Cerebellum (tissue), 5 donors: ENCODE measurements around a stretch of chr15.

- PRO-cap, 3 experiments, result no peak in any of the 3 experiments
- RAMPAGE, long total RNA, result no peak
These were observed 59.6 kb downstream of the RORA start for GRCh38 chr15:61169234-61170094.

DNA sequence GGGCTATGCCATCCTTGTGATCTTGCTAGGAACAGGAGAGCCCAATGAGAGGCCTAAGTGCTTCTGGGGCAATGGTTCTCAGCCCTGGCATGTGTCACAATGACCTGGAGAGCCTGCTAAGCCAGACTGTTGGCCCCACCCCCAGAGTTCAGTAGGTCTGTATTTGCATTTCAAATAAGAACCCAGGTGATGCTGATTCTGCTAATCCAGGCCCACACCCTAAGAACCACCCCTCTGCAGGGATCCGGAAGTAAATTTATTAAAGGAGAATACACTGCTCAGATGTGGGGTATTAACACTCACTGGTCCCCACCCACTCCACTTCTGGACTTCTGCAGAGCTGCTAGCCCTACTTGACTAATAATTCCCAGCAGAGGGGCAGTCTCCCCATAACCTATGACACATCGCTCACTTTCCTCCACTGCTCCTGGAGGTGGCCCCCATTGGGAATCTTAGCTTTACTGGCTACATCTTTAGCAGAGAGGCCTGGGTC lies 57.8 kb downstream of the RORA start:
- PRO-cap, 3 experiments, result no peak in any of the 3 experiments
- RAMPAGE, long total RNA, result no peak

- PRO-cap, 3 experiments, result no peak in any of the 3 experiments
- RAMPAGE, long total RNA, result no peak
These were observed 160.6 kb upstream of the RORA start for GRCh38 chr15:61389723-61390078.

- PRO-cap, 3 experiments, result no peak in any of the 3 experiments
- RAMPAGE, long total RNA, result no peak
These were observed 173.1 kb upstream of the RORA start for GRCh38 chr15:61402134-61402737.

GRCh38 chr15:62006937-62007692 lies 53.1 kb downstream of the VPS13C start:
- PRO-cap, 3 experiments, result no peak in any of the 3 experiments
- RAMPAGE, long total RNA, result no peak

DNA sequence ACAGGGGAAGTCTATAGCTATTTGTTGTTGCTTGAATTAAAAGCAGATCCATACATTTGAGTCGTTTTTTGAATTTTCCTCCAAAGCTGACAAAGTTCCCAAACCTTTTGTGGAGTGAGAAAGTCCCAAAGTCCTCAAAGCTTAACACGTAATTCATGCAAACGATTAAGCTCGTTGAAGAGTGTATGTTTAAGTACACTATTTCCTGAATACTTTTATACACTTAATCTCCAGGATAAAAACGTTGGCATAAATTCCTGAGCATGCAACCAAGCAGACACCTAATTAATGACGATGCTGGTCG lies 999 bp downstream of the VPS13C start:
- PRO-cap, 3 experiments, result no peak in any of the 3 experiments
- RAMPAGE, long total RNA, result no peak

- PRO-cap, 3 experiments, result no peak in any of the 3 experiments
- RAMPAGE, long total RNA, result no peak
These were observed 32.4 kb downstream of the C2CD4A start for GRCh38 chr15:62098975-62099771.

- PRO-cap, 3 experiments, result no peak in any of the 3 experiments
- RAMPAGE, long total RNA, result no peak
These were observed 1.4 kb downstream of the C2CD4B start for GRCh38 chr15:62163290-62164564.

DNA sequence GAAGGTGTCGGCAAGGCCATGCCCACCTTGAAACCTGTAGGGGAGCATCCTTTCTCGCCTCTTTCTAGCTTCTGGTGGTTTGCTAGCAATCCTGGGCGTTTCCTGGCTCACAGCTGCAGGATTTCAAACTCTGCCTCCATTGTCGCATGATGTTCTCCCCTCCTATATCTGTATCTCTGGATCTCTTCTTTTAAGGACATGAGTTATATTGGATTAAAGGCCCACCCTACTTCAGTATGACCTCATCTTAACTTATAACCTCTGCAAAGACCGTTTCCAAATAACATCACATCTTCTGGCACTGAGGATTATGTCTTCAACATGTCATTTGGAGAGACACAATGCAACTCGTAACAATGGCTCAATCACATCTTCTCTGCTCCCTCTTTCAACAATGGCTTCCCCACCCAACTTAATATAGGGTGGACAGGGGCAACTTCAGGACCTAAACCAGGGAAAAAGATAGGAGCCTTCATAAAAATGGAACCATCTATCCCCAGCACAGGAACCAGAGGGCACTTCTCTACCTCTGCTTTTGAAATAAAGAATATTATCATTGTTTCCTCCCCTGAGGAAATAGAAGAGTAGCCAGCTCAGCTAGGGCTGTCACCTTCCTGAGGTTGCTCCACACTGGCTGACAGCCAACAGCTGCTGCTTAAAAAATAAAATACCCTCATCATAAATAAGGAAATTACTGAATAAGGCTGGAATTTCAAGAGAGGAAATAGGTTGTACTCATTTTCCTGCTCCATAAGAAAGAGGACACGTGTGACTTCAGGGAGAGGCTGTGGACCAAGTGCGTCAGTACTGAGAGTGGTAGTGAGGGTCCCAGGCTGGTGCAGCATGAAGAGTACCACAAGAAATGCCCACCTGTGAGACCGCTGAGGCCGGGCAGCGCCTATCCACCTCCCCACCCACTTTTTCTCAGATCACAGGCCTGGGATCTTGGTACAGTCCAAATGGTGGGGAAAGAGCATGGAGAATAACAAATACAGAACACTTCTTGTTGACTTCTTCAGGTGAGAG lies 7.9 kb upstream of the C2CD4B start:
- PRO-cap, 3 experiments, result peak in 1 of 3 experiments; most common plus-strand start position 780 of the sequence (in 1)
- RAMPAGE, long total RNA, result no peak

- PRO-cap, 3 experiments, result no peak in any of the 3 experiments
- RAMPAGE, long total RNA, result no peak
These were observed 256.8 kb downstream of the TLN2 start for GRCh38 chr15:62647009-62647635.

DNA sequence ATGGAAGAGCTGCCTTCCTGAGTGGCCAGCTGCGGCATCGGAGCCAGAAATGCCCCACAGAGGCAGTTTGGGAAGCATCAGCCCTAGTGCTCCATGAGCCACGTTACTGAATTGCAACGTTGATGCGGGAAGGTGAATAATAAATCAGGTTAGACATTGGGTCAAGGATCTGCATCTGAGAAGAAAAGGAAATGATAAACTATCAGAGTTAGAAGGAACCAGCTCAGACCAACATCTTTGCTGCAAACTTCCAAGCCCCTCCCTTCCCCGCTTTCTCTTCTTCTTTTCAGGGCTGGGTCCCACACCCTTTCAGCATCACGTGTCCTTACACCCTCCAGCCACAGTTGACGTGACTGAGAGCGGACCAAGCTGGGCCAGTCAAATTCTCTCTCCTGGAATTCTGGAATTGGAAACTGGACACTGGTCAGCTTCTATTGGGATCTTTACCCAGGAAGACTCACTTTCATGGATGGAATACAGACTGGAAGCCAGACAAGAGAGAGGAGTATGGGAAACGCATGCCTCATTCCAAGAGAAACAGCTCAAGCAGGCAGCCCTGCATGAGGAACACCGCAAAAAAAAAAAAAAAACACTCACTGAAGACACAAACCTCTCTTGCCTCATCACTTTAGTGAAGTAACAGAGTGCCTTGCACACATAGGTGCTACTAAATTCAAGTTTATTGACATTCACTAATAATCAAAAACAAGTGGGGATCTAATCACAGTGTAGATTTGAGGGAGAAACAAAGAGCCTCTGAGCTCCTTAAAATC lies 12.5 kb upstream of the TPM1 start:
- PRO-cap, 3 experiments, result no peak in any of the 3 experiments
- RAMPAGE, long total RNA, result no peak

DNA sequence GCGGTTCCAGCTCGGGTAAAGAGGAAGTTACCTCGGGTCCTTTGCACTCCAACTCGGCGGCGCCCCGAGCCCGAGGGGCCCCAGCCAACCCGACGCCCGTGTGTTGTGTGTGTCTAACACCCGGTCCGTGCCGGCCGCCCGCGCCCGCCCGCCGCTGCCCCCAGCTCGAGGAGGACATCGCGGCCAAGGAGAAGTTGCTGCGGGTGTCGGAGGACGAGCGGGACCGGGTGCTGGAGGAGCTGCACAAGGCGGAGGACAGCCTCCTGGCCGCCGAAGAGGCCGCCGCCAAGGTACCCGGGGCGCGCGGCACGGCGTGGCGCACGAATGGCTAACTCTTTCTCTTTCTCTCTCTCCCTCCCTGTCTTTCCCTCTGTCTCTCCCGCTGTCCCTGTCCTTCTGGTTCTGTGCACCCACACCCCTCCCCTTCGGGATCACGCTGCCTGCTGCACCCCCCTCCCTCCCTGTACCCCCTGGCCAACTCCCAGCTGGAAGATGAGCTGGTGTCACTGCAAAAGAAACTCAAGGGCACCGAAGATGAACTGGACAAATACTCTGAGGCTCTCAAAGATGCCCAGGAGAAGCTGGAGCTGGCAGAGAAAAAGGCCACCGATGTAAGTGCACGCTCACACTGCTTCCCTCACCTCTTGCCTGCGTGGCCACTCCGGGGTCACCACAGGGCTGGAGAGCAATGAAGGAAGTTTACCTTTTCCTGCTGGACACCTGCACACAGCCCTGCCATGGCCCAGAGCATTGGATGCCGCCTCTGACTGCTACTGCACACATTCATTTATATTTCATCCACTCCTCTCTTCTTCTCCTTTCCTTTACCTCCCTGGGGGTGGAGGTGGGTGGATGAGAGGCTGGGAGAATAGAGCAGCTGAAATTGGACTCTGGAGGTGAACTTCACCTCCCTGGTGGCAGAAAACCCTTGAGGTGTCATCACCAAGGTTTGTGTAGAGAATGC lies 1.3 kb downstream of the TPM1 start:
- PRO-cap, 3 experiments, result peak in 1 of 3 experiments; most common minus-strand start position 398 of the sequence (in 1)
- RAMPAGE, long total RNA, result no peak

- PRO-cap, 3 experiments, result no peak in any of the 3 experiments
- RAMPAGE, long total RNA, result no peak
These were observed 33.9 kb downstream of the TPM1 start for GRCh38 chr15:63076319-63076994.

DNA sequence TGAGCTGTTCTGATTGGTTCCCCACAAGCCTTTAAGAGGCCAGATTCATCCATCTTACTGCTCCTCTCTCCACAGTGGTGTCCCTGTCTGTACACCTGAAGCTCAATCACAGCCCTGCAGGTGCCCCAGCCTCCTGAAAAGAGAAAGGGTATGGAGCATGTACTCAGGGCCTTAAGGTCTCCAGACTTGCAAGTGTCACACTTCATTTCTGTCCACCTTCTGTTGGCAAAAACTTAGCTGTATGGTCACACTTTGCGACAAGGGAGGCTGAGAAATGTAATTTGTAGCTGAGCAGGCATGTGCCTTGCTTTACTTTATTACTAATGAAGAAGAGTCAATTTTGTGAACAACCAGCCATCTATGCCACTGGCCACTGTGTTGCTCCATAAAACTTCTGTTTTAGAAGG lies 12.7 kb downstream of the LACTB start:
- PRO-cap, 3 experiments, result no peak in any of the 3 experiments
- RAMPAGE, long total RNA, result no peak

- PRO-cap, 3 experiments, result no peak in any of the 3 experiments
- RAMPAGE, long total RNA, result no peak
These were observed 16.6 kb upstream of the APH1B start for GRCh38 chr15:63260807-63261184.

- PRO-cap, 3 experiments, result no peak in any of the 3 experiments
- RAMPAGE, long total RNA, result no peak
These were observed 1.5 kb downstream of the CA12 start for GRCh38 chr15:63380206-63380520.

DNA sequence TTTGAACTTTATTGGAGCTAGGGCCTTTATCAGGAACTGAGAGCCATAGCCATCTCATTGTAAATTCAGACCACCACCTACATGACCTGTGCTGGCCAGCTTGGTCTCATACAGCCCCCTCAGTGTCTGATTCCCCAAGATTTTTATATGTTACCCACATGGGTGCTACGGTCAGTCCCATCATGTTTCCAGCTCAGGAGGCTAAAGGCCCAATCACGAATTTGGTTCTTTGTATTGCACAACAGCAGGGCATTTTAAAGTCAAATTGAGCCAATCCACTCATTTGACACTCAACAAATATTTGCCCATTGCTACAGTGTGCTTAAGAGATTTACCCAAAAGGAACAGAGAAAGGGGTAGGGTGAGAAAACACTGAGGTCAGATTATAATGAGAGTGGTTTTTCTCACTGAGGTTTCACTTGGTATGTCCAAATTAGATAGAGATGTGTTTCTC lies 31.5 kb upstream of the USP3 start:
- PRO-cap, 3 experiments, result no peak in any of the 3 experiments
- RAMPAGE, long total RNA, result no peak

GRCh38 chr15:63479576-63480158 lies 24.7 kb upstream of the USP3 start:
- PRO-cap, 3 experiments, result no peak in any of the 3 experiments
- RAMPAGE, long total RNA, result no peak

DNA sequence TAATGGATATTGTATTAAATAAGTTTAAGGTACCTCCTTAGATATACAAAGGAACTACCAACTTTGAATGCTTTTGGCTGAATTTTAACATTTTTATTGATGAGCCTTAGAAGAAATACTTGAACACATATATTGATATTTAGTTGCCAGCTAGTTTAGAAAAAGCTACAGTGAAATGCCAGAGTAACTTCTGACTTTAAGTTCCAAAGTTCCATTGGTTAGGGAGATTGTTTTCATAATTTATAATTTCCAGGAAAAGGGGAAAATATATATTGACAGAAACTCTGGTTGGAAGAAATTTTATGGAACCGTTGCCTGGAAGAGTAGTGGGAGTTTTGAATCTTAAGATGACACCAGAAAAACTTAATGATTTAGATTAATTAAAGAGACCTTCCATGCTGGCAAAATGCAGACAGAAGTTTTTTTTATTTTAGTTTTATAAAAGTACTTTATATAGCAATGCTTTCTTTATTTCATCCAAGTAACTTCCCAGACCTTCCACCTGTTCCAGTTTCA lies 27.9 kb upstream of the FBXL22 start:
- PRO-cap, 3 experiments, result no peak in any of the 3 experiments
- RAMPAGE, long total RNA, result no peak

- PRO-cap, 3 experiments, result no peak in any of the 3 experiments
- RAMPAGE, long total RNA, result no peak
These were observed 2.9 kb downstream of the FBXL22 start for GRCh38 chr15:63599897-63600641.